ENCODE measurements around a stretch of chr18.

GRCh38 chr18:22488424-22489135, 70.9 kb upstream of the CTAGE1 start:
- PRO-cap: no peak

GRCh38 chr18:22517311-22517893, 99.7 kb upstream of the CTAGE1 start:
- PRO-cap: no peak

- PRO-cap: no peak
Observed at GRCh38 chr18:22530011-22530373, 112.3 kb upstream of the CTAGE1 start.

GRCh38 chr18:22689568-22690124, 243.5 kb upstream of the RBBP8 start:
- PRO-cap: no peak

GRCh38 chr18:22821871-22822203, 111.3 kb upstream of the RBBP8 start:
- PRO-cap: no peak

GRCh38 chr18:23115574-23115999, 19.7 kb upstream of the CABLES1 start:
- PRO-cap: no peak

- PRO-cap: no peak
Observed at GRCh38 chr18:23183369-23183939, 48.2 kb downstream of the CABLES1 start.

- PRO-cap: no peak
Observed at GRCh38 chr18:23370302-23370947, 67.3 kb downstream of the TMEM241 start.

- PRO-cap: no peak
Observed at GRCh38 chr18:23487931-23488555, 15.3 kb upstream of the RMC1 start.

- PRO-cap: no peak
Observed at GRCh38 chr18:23612350-23612916, 26.1 kb upstream of the NPC1 start.

DNA sequence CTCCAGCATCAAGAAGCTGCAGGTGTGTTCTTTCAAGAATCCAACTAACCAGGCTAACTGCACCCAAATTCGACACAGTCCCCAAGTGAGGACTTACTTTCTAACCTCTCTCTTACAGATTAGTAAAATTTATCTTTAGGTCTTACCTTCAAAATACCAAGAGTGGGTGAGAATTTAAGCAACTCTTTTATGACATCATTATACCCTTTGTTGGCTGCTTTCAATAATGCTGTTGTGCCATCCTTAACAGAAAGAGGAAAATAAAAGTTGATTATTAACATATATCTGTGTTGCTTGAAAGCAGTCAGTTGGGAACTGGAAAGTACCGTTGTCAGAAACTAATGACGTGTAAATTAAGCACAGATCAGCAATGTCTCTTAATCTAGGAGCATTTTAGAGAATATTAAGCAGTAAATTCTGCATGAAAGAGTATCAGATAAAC, 31.3 kb upstream of the NPC1 start:
- PRO-cap: no peak

DNA sequence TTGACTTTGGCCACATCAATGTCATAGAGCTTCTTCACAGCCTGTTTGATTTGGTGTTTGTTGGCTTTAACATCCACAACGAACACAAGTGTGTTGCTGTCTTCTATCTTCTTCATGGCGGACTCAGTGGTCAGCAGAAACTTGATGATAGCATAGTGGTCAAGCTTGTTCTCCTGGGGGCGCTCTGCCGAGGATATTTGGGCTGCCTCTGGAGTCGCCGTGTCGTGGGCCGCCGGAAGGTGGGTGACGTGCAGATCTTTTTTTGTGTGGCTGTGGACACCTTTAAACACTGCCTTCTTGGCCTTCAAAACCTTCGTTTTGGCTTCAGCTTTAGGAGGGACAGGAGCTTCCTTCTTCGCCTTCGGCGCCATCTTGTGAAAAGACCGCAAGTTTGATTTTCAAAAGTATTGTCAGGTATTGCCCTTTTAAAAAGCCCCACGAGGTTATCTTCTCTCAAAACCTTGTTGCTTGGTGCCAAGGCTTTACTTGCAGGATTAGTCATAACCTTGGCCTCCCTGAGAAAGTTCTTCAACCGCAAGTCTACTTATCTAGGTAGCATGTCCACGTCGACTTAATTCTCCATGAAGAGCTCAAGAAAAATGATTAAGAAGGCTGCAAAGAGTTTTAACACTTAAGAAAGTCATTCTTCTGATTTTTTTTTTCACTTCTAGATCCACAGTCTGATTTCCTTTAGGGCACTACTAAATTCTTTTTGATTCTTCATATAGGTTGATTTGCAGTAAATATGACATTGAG, 20.8 kb downstream of the LAMA3 start:
- PRO-cap: no peak

GRCh38 chr18:23779857-23780667, 90.8 kb downstream of the LAMA3 start:
- PRO-cap: no peak

- PRO-cap: no peak
Observed at GRCh38 chr18:23944432-23944835, 70.1 kb upstream of the TTC39C start.

- PRO-cap: no peak
Observed at GRCh38 chr18:23970272-23971008, 44.1 kb upstream of the TTC39C start.

DNA sequence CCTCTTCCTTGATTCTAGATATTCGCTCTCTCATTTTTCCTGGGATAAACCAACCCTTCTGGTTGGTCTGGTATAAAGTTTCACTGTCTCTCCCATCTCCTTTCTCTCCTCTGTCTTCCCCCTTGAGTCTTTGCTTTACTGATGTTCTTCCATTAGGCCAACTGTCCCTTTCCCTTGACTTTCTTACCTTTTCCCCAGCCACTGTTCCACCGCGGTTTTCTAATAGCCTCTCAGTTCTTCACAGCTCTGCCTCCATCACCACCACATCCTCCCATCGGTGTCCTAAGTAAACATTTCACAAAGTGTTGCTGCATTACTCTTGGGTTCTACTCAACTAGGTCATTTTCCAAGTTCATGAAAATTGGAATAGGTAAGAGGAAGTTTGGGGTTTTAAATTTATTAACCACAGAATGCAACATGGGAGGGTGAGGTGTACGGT, 13.2 kb upstream of the TTC39C start:
- PRO-cap: no peak

DNA sequence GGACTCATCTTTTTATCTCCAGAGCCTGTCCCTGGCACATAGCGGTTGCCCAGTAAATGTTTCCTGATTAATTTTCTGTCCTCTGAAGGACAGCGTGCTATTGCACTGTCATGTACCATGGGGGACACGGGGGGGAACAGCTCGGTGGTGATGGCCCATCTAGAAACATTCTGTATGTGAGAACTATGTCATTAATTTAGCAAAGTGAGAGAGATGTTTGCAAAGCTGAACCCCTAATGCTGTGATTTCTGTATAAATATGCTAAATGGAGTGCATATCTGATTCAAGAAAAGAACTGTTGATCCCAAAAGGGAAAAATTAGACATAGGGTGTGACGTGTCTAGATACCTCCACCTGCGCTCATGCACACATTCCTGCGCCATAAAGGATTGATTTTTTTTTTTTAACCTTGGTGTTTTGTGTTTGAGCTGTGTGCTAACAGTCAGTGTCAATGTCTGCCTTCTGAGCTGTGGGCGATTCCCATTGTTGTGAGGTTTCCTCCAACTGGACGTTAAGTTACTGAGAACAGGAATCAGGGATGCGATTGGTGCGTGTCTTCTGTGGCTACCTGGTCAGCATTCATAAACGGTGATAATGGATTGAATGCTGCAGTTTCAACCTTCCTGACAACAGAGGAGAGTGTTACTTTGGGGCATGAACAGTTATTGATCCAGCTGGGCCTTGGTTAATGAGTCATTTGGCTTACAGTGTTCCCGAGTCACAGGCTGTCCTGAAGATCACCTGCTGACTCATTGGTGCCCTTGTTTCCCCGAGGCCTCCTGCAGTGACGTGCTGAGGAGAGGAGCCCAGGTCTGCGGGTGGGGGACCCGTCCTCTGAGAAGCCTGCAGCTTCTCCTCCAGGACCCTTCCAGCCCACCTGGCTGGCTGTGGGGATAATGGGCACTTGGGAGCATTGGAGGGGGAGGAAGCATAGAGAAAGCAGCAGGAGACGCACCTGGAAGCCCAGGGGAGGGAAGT, 26.0 kb upstream of the CABYR start:
- PRO-cap: no peak

GRCh38 chr18:24231725-24232335, 93.0 kb downstream of the CABYR start:
- PRO-cap: no peak

GRCh38 chr18:24270480-24270732, 127.2 kb downstream of the OSBPL1A start:
- PRO-cap: no peak

GRCh38 chr18:24326203-24326757, 71.3 kb downstream of the OSBPL1A start:
- PRO-cap: no peak

Data from REH cell (cell line).